Bronchus fibroblast of lung (primary cell): ENCODE results near the genes CDK5R2, TUBA4A, DNAJB2, DNPEP and DES.

- RAMPAGE, long total RNA: no peak
Measured at GRCh38 chr2:218895910-218896817, 15.5 kb downstream of the WNT10A start.

DNA sequence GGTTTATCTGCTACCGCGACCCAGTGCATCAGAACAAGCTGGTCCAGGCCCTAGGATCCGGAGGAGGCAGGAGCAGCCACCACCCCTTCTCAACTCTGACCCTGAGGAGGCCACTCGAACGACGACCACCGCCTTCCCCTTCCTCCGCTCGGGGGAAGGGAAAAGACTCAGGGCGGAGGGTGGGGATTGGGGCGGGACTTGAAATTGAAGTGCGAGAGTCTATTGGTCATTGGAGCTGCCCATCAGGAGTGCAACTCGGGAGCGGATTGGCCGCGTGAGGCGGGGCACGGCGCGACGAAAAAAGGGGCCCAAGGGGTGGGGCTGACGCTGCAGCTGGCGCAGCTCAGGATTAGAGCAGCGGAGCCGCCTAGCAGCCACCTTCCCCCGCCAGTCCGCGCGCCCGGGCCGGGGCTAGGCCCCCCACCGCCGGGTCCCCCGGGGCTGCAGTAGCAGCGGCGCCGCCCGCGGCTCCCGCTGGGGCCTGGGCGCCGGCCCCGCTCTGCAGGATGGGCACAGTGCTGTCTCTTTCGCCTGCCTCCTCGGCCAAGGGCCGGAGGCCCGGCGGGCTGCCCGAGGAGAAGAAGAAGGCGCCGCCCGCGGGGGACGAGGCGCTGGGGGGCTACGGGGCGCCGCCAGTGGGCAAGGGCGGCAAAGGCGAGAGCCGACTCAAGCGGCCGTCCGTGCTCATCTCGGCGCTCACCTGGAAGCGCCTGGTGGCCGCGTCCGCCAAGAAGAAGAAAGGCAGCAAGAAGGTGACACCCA, at the start of gene CDK5R2:
CDK5R2 (plus strand) TSS at position 352 of the 762 bp plus-strand sequence.
- RAMPAGE, long total RNA: no peak

- RAMPAGE, long total RNA: no peak
Measured at GRCh38 chr2:218963851-218964549, 4.5 kb downstream of the CDK5R2 start.

DNA sequence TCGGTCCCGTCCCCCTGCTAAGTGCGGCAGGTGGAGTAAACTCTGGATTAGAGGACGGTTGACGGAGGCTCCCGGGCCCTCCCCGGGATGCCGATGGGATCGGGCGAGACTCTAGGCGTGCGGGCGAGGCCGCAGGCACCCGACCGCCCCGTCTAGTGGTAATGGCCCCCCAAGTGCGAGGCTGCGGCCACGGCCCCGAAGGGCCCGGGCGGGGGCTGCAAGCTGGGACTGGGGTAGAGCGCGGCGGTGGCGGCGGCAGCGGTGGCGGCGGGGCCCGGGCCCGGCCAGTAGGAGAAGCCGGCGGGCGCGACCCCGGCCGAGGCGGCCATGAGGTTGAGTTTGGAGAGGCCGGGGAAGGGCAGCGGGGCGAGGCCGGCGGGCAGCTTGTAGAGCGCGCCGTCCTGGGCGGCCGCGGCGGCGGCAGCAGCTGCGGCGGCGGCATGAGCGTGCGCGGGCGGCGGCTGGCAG, 3.4 kb downstream of the FEV start:
- RAMPAGE, long total RNA: no peak

- RAMPAGE, long total RNA: no peak
Measured at GRCh38 chr2:219081867-219082415, 21.2 kb upstream of the IHH start.

- RAMPAGE, long total RNA: no peak
Measured at GRCh38 chr2:219207601-219208118, 1.1 kb downstream of the ZFAND2B start.

DNA sequence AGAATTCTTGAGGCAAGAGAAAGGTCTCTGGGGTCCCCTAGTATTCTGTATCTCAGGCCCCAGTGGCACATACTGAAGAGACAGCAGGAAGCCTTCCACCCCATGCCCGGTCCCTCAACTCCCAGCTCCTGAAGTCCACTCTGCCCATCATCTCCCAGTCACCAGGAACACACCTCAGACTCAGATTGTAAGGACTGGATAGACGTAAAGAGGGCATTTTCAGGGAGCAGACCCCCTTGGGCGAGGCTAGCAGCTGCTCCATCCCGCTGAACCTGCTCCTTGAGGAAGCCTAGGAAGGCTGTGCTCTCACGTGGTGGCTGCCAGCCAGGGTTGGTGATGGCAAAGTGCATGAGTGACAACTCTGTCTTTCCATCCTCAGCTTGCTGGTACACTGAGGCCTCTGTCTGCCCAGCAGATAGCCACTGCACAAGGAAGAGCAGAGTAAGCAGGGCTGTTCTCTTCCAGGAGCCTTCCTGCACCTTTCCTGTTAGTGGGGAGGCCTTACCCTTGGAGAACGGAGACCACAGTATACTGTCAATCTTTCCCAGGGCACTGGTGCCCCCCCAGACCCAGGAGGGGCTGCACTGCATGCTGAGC, 3.8 kb upstream of the ABCB6 start:
- RAMPAGE, long total RNA: no peak

GRCh38 chr2:219253756-219254867, at the start of gene TUBA4A:
TSS of gene TUBA4A (minus strand) at chr2:219253918.
- RAMPAGE, long total RNA: start-site peak on the minus strand at chr2:219253886-219253920, 91 and 17 reads in 2 replicates

DNA sequence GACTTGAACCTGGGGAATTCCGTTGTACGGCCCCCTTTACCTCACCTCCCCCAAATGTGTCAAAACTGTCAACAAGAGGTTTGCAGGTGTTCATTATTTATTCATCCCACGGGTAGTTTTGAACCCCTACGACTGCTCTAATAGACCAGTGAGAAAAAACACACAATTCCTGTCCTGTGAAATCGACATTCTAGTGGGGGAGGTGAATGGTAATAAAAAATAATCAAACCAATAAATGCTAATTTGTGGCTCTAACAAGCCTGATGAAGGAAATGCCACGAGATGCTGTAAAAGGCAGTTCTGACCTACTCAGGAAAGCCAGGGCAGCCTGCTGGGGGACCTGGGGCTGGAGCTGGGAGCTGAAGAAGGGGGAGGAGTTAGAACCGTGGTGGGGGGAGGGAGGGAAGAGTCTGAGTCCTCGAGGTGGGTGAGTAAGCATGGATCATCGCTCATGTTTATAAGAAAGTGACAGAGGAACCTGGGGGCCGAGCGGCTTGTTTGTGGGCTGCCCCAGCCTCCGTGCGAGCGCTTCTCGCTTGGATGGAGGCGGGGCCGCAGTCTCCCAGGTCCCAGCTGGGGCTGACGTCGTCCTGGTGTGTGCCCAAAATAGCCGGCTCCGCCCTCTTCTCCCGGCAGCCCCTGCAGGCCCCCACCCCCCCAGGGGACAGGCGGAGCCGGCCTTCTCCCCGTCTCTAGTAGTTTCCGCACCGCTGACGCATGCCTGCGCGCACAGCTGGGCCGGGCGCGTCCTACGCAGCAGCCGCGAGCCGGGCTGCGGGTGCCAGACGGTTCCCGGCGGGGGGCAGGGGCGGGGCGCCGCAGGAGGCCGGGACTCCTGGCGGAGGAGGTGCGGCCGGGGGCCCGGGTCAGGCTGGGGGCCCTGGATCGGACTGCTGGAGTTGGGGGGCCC, at the start of gene DNAJB2:
DNAJB2 (plus strand) TSS at position 695 of the 910 bp plus-strand sequence.
- RAMPAGE, long total RNA: no peak

DNA sequence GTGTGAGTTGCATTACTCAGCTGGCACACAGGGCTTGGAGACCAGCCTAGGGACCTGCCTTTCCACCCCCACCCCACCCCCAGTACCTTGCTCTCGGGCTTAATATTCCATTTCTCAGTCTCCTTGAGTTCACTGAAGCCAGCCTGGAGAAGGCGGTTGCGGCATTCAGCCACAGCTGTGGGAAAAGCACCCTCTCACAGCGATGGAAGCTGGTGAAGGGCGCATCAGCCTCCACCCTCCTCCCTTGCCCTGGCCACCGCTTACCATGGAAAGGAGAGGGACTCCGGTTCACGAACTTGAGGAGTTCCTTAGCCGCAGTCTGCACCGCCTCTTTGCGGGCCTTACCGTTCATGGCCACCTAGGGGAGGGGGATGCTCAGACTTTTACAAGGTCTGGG, 908 bp downstream of the DNPEP start:
- RAMPAGE, long total RNA: no peak

DNA sequence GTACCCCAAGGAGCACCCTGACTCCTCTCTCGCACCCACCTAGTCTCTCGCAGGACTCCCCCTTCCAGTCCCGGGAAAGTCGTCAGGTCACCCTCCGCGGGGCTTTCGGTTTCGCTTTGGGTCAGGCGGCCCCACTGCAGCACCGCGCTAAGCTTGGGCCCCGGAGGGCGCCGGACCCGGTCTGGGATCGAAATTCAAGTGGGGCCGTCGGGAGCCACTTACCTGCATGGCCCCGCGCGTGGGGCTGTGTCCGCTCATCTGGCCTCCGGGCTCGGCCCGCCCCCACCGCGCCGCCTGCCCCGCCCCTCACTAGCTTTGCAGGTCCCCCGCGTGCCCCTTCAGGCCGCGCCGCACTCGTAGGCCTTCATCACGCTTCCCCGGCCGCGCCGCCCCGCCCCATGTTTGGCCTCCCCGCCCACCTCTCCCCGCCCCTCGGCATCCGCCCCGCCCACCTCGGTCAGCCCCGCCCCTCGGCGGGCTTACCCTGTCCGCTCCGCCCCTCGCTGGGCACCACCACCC, at the start of gene DNPEP:
DNPEP (minus strand) TSS at position 376 of the 519 bp plus-strand sequence.
- RAMPAGE, long total RNA: start-site peak on the minus strand centred at position 268 of the sequence, 33 bp wide, 38 and 24 reads in 2 replicates

GRCh38 chr2:219417997-219419145, at the start of gene DES:
TSS of gene DES (plus strand) at chr2:219418377.
- RAMPAGE, long total RNA: no peak

GRCh38 chr2:219445857-219446686, 11.4 kb downstream of the SPEG start:
- RAMPAGE, long total RNA: no peak

- RAMPAGE, long total RNA: no peak
Measured at GRCh38 chr2:219476380-219476613, 19.6 kb upstream of the SPEGNB start.

DNA sequence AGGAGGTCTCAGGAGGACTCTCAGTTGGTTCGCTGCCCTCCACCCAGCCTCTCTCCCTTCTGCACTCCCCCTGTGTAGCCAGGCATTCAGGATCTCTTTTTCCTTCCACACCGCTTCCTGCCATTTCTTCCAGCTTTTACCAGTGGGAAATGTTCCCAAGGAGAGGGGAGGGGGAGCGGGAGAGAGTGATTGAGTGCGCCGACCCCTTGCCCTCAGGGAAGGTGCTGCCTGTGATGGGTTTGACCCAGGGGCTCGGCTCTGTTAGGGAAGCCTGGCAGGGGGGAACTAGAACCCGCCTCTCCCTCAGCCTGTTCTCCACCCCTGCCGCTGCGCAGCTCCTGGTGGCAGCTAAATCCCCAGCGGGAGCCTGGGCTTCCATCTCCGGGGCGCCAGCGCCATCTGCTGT, 13.7 kb downstream of the CHPF start:
- RAMPAGE, long total RNA: no peak

DNA sequence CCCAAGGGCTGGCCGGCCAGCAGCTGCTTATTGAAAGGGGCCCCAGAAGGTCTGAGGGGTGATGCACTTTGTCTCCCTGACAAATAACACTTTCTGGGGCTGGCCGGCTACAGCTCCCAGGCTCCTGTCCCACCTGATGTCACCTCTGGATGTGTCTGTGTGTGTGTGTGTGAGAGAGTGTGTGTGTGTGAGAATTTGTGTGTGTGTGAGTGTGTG, 373 bp upstream of the OBSL1 start:
- RAMPAGE, long total RNA: no peak

GRCh38 chr2:219576414-219577555, 4.7 kb downstream of the INHA start:
- RAMPAGE, long total RNA: no peak

- RAMPAGE, long total RNA: no peak
Measured at GRCh38 chr2:219630101-219630944, 2.9 kb downstream of the SLC4A3 start.

DNA sequence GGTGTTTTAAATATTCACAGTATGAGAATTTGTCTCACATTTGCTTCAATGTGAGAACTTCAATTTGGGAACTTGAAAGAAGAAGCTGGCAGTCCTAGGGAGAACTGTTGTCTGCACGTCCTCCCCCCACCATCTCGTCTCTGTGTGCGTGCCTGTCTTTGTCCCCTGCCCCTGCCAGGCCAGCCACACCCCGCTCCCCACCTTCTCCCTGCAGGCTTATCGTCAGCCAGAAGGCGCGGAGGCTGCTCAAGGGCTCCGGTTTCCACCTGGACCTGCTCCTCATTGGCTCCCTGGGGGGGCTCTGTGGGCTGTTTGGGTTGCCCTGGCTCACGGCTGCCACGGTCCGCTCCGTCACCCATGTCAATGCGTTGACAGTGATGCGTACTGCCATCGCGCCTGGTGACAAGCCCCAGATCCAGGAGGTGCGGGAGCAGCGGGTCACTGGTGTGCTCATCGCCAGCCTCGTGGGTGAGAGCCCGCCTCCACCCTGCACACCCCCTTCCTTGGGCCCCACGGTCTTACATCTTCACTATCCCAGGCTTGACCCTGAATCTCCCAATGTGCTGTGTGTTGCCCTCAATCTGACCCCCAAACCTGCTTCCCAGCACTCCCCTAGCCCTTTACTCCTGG, 12.0 kb downstream of the SLC4A3 start:
- RAMPAGE, long total RNA: no peak

- RAMPAGE, long total RNA: no peak
Measured at GRCh38 chr2:219684641-219685719, 57.5 kb downstream of the SLC4A3 start.